ENCODE measurements around a stretch of chr20.

- RRBS = no CpG with 5 or more reads among the region's 17 CpGs
Measured at GRCh38 chr20:59124153-59124966, 39.3 kb upstream of the ZNF831 start.

- RRBS = no CpG with 5 or more reads among the region's 7 CpGs
Measured at GRCh38 chr20:59253930-59254570, 46.4 kb upstream of the EDN3 start.

DNA sequence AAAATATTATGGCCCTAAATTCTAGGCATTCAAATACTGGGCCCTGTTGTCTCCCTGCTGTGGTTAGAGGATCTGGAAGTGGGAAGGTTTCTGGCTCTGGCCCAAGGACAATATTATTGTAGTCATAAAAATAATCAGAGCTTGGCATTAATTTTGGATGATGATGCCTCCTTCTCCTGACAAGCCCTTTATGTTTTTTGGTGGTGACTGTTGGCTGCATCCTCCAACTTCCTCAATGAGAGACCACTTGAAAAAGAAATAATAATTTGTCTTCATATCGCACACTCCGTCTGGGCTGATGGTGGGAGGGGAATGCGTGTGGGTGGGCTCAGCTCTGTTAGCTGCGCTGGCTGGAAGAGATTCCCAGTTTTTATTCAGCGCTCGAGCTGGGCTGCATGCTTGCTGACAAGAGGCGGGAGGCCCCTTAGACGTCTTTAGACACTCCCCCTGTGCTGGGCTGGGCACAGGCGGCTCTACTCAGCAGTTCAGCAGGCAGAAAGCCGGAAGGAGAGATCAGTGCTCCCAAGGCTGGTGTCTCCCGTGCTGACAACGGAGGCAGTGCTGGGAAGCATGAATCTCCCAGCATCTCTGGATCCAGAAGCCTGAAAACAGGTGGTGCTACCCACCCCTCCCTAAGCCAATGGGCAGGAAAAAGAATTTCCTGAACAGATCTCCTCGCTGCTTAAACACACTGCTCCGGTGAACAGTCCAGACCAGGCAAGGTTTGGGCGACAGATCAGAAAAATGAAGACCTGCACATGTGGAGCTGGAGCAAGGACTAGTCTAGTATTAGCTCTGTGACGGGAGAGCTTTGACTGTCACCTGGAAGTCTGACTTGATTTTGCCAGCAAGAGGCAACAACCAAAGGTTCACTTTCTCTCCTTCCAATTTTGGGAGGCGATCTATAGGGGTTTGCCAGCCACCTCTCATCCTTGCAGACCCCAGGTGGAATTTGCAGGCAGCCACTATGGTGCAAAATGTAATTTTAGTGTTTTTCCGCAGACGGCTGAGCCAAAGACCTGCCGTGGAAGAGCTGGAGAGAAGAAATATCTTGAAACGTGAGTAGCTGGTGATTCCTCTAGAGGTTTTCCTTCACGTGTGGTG lies 97.6 kb downstream of the SYCP2 start:
- RRBS = no CpG with 5 or more reads among the region's 22 CpGs

DNA sequence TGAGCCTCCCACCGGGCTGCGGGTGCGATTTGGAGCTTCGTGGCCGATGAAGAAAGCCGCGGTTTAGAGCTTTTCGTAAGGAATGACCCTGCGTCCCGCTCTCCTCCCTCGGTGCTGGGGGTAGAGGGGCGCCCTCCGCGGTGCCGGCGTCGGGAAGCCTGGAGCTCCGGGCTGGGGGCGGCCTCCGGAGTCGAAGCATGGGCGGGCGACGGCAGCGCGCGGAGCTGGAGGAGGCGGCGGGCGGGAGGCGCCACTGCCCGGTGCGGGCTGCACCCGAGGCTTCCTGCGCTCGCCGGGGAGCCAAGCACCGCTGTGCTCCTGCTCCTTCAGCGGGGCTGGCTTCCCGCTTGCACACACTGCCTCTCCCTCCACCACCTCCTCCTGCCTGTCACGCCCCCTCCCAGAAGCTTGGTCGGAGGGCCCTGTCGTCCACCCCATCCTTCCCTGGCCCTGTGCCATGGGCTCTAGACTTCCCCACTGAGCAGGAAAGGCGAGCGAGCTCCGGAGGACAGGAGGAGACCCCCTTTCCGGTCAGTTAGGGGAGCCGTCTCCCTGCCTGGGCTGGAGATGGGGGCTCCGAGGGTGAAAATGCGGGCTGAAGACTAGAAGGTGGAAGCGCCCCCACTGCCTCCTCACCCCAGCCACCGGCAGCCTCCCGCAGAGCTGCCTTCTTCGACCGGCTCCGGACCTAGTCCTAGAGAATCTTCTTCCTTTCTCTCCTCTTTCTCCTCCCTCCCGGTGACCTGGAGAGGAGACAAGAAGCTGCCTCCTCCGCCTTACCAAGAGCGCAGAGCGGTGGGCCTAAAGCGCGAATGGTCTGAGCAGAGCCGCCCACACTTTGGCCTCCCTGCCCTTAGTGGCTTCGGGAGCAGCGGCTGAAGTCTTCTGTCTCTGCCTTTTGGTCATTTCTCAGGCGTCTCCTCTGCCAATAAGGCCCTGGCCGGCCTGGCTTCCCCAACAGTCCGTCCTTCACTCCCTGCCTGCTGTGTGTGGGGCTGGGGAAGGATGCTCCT lies 1.9 kb downstream of the CDH4 start:
- RRBS = 5% methylated on average over 19 of the region's 68 CpGs

DNA sequence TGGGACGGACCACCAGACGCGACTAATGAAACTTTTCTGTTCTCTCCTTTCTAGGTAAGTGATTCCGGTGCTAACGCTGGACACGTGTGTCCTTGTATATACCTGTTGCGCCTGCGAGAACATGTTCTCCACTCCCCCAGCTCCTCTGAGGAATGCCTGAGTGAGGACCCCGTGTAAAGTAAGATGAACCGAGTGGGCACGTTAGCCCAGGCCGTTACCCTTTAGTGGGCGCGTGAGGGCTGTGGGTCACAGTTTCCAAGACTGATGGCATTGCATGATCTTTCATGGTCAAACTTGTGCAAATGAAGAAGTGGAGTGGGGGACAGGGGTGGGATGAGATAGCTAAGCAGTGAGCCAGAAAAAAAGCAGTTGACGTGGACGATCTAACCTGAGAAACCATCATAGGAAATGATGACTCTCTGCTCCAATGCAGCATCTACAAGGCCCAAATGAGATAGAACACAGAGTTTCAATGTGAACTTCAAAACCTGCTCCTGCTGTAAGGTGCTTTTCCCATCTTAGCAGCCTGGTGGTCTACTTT lies 249.8 kb downstream of the CDH4 start:
- RRBS = no CpG with 5 or more reads among the region's 16 CpGs

DNA sequence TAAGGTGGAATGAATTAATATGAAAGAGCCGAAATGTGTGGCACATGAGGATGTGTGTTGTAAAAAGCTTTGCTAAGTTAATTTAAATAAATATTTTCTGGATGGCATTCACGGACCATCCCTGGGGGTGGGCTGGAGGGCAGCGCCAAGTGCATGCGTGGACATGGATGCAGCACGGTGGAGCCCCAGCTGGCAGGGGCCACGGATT lies 279.4 kb downstream of the CDH4 start:
- RRBS = no CpG with 5 or more reads among the region's 6 CpGs

GRCh38 chr20:61950670-61951023 lies 115.0 kb downstream of the TAF4 start:
- RRBS = no CpG with 5 or more reads among the region's 6 CpGs

DNA sequence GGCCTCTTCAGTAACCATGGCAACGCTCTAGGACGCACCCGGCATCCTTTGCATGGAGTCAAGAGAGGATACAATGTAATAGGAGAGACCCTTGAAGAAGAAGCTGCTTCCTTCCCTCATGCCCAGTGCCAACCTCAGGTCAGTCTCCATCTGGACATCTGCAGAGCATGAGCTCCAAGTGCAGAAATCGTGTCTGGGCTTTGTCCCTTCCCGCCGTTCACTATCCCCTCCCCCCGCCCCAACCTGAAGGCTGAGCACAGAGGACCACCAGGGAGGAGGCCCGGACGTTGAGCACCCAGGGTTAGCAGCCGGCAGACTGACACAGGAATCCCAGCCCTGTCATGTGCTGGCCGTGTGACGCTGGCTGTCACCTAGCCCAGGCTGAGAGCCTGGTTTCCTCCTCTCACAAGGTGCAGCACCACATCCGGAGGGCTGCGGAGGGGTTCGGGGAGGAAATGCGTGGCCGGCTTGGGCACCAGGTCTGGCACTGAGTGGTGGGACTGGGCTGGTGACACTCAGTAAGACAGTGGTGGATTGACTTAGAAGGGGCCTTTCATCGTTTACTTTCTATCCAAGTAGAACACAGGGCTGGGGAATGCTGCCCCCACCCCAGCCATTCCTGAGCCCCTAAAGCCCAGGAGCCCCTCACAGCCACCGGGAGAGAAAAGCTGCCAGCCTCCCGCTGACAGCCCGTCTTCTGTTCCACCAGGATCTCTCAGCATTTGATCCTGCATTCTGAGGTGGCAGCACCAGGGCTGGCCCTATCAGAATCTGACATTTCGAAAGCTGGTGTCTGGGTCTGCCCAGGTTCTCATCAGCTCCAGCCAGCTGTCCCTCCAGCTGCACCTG lies 4.6 kb upstream of the LSM14B start:
- RRBS = no CpG with 5 or more reads among the region's 22 CpGs

DNA sequence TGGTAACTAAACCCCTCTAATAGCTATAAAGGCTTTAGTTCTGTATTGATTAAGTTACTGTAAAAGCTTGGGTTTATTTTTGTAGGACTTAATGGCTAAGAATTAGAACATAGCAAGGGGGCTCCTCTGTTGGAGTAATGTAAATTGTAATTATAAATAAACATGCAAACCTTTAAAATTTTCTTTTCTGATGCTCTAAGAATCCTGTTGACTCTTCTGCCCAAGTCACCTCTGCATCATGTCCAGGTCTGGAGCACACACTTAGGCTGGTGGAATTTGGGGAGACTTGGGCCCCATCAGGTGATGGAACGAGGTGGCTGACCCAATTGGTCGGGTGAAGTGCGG lies 8.0 kb downstream of the PSMA7 start:
- RRBS = no CpG with 5 or more reads among the region's 3 CpGs

GRCh38 chr20:62193360-62193809 lies 10.6 kb downstream of the MTG2 start:
- RRBS = 82% methylated on average over 6 of the region's 15 CpGs

DNA sequence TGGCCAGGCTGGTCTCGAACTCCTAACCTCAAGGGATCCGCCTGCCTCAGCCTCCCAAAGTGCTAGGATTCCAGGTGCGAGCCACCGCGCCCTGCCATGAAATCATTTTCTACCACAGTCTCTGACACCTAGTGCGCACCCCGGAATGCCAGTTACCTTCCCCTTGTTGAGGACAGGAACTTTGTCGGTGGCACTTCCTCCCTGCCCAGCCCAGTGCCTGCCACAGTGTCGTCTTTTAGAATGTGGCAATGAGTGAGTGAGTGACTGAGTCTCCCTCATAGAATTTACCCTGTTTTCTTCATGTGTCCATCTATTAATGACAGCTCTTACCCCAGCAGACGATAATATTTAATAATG lies 1.7 kb downstream of the OSBPL2 start:
- RRBS = no CpG with 5 or more reads among the region's 10 CpGs

DNA sequence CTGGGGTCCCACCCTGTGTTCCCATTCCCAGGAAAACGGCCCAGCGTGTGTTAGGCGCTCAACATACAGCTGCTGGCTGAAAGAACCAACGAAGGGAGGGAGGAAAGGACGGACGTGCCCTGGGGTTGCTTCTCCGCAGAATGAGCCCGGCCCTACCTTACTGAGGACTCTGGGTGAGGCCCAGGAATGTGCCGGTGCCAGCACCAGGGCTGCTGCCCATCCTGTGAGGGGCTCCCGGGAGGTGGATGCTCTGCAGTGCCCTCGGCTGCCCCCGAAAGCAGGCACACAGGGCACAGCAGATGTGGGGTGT lies 16.3 kb downstream of the LAMA5 start:
- RRBS = 72% methylated on average over 2 of the region's 12 CpGs

GRCh38 chr20:62361696-62362257 lies 5.3 kb downstream of the LAMA5 start:
- RRBS = no CpG with 5 or more reads among the region's 16 CpGs

GRCh38 chr20:62367691-62368043 lies 555 bp upstream of the LAMA5 start:
- RRBS = no CpG with 5 or more reads among the region's 13 CpGs

DNA sequence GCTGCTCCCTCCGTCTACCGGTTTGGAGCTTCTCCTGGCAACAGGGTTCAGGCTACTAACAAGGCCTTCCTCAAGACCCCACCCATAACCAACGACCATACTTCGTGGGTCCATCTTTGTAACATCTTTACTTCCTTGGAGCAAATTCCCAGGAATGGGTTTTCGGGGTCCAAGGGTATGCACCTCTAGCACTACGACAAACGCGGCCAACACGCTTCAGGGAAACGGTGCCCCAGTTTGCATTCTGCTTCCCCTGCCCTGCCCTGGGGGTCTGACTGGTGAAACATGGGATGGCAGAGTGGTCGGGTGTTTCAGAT lies 751 bp upstream of the RPS21 start:
- RRBS = no CpG with 5 or more reads among the region's 11 CpGs

- RRBS = no CpG with 5 or more reads among the region's 9 CpGs
Measured at GRCh38 chr20:62472558-62473105, 3.2 kb downstream of the GATA5 start.

DNA sequence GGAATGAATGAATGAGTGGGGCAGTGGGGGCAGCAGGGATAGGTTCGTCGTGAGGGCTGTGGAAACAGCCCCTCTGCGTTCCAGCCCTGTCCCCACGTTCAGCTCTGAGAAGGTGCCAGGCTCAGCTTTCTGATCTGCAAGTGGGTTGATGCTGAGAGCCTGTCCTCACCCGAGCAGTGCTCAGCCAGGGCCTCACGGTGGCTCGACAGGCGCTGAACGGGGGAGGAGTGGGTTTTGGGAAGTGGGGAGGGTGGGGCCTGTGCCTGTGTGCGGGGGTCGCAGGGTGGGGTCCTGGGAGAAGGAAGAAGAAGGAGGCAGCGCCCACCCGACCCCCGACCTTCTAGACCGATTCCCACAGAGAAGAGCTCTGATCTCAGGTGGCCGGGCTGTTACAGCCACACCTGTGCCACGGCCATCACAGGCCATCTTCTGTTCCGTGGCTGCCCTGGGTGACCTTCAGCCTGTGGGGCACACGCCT lies 41.3 kb upstream of the GATA5 start:
- RRBS = no CpG with 5 or more reads among the region's 19 CpGs

GRCh38 chr20:62551863-62552544 lies 76.2 kb upstream of the GATA5 start:
- RRBS = 63% methylated on average over 3 of the region's 21 CpGs

GRCh38 chr20:62647628-62648527 lies 5.6 kb downstream of the SLCO4A1 start:
- RRBS = 85% methylated on average over 2 of the region's 33 CpGs

GRCh38 chr20:62666157-62667014 lies 24.1 kb downstream of the SLCO4A1 start:
- RRBS = 62% methylated on average over 4 of the region's 32 CpGs